Spinal cord (tissue), 3 donors: ENCODE measurements around a stretch of chr5.

DNA sequence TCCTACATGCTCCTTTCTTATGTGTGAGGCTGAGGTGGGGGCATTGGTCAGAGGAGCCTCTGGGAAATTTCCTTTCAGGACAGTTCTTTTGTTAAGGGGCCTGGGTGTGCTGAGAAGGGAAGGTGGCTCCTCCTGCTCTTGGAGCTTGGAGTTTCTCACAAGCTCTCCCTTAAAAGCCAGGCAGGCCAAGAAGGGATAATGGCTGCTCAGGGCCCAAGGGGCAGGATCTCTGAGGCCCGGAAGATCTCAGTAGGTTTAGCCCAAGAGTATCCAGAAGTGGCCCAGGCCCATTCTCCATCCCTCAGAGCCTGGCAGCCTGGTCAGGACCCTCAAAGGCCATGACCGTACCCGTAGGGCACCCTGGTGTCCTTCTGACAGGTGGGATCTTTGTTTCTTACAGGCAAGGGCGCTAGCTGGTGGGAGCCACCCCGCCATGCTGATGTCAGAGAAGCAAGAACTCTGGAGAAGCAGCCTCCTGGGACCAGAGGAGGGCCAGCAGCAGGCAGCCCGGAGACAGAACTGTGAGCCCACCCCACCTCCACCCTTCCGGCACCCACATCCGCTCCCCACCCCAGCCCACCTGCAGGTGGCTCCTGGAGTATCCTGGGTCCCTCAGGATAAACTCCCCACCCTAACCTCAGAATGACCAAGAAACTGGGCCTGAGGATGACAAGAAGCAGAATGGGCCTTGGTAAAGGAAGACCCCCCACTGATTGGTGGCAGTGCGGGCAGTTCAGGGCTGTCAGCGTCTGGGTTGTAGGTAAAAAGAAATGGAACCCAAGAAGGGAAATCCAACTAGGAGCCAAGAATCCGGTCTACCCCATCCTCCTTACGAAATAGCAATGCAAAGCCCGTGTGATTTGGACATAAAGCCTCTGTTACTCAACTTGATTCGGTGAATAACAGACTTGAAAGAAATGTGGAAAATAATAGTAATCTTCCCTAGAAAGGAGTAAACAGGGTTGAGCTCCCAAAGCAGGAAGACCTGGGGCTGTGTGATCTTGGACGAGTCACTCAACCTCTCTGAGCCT lies 42.3 kb upstream of the IL17B start:
- PRO-cap: no peak
- RAMPAGE, long total RNA: no peak

- PRO-cap: no peak
- RAMPAGE, long total RNA: no peak
Observed at GRCh38 chr5:149425513-149426129, 46.5 kb upstream of the IL17B start.

DNA sequence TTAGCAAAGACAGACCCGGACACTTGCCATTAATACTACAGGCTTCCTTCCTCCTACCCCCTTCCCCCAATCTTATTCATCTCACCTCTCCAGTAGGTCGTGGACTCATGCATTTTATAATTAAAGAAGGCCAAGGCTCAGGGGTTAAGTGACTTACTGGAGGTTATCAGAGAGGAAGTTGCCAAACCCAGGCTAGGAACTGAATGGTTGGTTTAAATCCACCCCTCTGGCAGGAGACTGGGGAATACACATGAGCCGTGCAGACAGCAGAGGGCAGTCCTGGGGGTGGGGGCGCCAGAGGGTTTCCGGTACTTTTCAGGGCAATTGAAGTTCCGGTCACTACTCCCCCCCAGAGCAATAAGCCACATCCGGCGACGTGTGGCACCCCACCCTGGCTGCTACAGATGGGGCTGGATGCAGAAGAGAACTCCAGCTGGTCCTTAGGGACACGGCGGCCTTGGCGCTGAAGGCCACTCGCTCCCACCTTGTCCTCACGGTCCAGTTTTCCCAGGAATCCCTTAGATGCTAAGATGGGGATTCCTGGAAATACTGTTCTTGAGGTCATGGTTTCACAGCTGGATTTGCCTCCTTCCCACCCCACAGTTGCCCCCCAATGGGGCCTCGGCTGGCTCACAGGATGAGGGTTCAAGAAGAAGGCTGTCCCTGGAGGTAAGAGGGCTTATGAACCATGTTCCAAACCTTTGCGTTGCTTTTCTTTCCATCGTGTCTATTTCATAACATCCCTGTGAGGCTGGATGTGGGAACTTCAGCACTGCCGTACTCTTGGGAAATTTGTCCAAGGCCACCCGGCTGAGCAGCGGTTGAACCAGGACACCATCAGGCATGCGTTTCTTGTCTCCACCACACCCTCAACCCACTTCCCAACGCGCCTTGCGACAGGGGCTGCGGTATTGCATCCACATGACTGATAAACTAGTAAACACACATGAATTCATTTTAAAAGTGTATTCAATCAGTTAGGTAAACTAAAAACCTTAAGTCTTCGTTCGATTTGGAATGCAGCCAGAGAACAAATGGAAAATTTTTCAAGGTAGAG lies 51.4 kb upstream of the IL17B start:
- PRO-cap: no peak
- RAMPAGE, long total RNA: no peak

GRCh38 chr5:149466222-149467290 lies 84.7 kb downstream of the CSNK1A1 start:
- PRO-cap: no peak
- RAMPAGE, long total RNA: no peak

DNA sequence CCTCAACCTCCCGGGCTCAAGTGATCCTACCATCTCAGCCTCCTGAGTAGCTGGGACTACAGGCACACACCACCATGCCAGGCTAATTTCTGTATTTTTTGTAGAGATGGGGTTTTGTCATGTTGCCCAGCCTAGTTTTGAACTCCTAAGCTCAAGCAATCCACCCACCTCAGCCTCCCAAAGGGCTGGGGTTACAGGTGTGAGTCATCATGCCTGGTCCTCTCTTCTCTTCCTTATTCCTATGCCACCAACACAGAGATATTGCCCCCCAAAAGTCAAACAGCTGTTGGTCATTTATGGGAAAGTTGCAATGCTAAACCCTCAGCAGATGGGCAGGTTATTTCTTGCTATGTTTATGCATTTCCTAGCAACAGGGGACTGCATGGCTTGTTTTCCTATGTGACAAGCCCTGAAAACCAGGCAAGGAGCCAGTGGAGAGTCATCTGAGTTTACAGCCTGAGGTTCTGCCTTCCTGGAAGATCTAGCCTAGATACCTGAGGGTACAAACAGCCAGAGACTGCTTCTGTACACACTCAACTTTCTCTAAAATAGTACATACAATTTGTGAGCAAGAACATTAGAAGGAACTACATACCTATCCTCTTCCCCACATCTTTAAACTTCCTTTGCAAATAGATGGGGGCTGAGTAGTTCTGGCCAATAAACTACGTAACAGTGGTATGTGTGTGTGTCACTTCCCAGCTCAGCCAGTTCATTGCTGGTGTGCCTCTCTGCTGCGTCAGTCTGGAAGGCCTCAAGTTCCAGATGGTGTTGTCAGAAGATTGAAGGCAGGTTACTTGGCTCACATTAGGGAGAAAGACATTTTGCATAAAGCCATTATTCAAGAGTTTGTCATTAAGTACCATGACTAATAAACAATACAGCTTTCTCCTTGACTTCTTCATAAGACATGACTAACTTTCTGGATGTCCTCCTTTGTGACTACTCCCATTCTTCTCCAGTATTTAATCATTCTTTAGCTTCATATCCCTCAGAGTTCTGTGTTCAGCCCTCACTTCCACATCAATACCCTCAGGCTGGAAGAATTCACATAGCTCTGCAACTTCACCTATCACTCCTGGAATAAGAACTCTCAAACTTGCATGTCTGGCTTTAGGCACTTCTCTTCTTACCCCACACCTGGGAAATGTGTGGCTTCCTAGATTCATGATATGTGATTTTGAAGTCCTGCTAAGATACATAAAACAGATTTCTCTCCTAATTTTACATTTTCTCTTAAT lies 65.3 kb downstream of the CSNK1A1 start:
- PRO-cap: no peak
- RAMPAGE, long total RNA: no peak

- PRO-cap: no peak
- RAMPAGE, long total RNA: no peak
Observed at GRCh38 chr5:149494694-149495564, 56.3 kb downstream of the CSNK1A1 start.

- PRO-cap: no peak
- RAMPAGE, long total RNA: no peak
Observed at GRCh38 chr5:149512923-149513750, 38.1 kb downstream of the CSNK1A1 start.

DNA sequence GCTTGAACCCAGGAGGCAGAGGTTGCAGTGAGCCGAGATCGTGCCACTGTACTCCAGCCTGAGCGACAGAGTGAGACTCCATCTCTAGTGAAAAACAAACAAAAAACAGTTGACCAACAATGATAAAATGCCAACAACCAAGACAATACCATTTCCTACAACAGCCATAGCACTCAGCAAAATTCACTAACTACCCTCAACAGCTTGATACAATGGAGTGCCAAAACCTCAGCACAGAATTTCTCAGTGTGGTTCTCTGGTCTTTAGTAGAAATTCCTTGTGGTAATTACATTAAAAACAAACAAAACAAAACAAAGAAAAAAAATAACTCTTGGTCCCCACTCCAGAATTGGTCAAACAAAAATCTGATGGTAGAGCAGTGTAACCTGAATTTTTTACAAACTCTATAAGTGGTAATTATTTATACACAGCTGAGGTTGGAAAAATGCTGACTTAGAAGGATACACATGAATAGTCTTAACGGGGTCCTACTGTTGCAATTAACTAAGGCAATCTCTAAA lies 13.9 kb downstream of the CSNK1A1 start:
- PRO-cap: no peak
- RAMPAGE, long total RNA: no peak

GRCh38 chr5:149756809-149757301 lies 26.7 kb downstream of the PPARGC1B start:
- PRO-cap: no peak
- RAMPAGE, long total RNA: no peak

DNA sequence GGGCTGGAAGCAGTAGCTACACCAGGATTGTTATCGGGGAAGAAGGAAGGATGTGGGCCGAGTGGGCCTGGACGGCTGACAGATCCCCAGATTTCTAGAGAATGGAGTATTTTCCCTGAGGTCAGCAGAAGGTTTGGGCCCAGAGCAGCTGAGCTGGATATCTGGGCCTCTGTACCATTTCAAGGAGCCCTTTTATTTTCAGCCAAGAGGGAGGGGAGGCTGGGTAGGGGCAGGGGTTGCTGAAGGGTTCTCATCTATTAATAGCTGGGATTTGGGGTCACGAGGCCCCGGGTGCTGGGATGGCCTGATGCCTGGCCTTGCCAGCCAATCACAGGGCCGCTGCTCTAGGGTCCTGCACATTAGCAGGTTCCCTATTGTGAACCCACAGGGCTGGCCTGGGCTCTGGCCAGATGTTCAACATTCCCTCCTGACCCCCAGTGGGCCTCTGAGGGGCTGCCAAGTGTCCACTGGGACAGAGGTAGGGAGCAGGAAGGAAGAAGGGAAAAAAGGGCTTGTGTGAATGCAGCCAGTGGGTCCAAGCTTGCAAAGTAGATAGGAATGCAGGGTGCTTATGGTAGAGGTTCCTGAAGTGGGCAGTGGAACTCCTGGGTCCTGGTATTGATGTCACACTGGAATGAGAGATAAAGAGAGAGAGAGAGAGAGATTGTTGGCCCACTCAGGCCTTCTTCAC lies 52.5 kb downstream of the PPARGC1B start:
- PRO-cap: no peak
- RAMPAGE, long total RNA: no peak

DNA sequence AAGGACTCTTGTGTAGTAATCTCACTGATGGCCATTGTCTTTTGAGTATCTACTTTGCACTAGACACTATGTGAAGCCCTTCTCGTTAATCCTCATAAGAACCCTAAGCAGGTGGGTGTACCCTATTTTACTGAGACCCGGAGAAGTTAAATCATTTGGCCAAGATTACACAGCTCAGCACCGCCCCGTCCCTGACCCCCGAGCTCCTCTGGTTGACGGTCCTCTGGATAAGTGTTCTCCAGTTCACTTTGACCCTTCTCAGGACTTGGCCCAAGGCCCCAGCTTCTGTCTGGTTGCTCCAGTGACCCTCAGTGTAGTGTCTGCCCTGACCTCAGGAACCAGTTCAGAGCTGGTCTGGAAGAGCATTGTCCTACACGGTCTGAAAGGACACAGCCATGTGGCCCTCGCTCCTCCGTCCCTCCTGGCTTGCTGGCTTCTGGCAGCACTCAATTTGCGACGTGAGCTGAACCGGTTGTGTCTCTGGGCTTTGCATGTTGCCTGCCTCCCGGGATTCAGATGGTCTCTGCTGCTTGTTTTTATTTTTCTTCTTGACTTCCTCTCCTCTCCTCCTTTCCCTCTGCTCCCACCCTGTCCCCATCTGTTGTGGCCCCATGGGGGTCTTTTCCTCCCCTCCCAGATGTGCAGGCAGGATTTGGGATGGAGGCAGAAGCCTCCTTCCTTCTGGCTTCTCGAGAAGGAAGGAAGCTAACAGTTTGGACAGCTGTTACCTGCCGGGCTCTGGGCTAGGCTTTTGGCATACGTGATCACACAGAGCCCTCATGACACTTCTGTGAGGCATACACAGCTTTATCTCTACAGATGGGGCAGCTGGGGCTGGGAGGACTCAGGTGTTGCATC lies 72.0 kb downstream of the PPARGC1B start:
- PRO-cap: no peak
- RAMPAGE, long total RNA: no peak

GRCh38 chr5:149802723-149803384 lies 72.7 kb downstream of the PPARGC1B start:
- PRO-cap: no peak
- RAMPAGE, long total RNA: no peak

- PRO-cap: no peak
- RAMPAGE, long total RNA: no peak
Observed at GRCh38 chr5:149828566-149828880, 98.4 kb downstream of the PPARGC1B start.

DNA sequence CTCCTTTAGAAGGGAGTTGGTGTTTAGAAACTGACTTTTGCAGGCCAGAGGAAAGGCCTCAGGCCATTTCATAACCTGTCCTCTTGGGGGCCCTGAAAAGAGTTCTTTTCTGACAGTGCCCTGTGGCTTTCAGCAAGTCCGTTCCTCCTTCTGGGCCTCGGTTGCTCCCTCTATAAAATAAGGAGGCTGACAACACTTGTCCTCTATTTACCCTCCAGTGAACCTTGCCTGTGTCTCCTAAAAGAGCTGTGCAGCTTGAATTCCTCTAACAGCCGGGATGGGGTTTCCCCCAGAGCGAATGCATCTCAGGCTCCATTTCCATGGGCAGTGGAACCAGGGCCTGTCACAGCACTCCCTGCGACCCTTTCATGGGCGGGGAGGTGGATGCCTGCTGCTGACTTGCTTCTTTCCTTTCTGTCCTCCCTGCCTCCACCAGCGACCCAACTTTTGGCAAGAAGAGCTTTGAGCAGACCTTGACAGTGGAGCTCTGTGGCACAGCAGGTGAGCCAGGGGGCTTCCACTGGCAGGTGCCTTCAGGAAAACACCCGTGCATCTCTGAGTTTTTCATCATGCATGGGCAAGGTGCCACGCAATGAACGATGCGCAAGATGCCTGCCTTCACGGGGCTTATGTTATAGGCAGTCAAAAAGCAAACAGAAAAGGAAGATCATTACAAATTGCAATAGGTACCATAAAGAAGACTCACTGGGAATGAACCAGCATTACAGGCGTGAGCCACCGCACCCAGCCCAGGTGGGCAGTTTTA lies 104.9 kb downstream of the PPARGC1B start:
- PRO-cap: no peak
- RAMPAGE, long total RNA: no peak

GRCh38 chr5:149931933-149932786 lies 12.4 kb downstream of the PDE6A start:
- PRO-cap: no peak
- RAMPAGE, long total RNA: no peak

DNA sequence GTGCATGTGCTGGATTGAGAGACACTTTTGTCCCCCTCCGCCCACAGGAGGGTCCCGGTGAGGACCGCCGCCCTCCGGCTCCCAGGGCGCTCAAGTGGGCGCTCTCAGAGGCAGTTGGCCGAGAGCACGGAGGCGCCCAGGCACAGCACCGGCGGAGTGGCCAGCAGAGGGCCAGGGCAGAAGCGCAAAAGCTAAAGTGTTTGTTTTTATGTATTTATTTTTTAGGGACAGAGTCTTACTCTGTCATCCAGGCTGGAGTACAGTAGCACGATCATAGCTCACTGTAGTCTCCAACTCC lies 11.9 kb downstream of the PDE6A start:
- PRO-cap: no peak
- RAMPAGE, long total RNA: no peak

DNA sequence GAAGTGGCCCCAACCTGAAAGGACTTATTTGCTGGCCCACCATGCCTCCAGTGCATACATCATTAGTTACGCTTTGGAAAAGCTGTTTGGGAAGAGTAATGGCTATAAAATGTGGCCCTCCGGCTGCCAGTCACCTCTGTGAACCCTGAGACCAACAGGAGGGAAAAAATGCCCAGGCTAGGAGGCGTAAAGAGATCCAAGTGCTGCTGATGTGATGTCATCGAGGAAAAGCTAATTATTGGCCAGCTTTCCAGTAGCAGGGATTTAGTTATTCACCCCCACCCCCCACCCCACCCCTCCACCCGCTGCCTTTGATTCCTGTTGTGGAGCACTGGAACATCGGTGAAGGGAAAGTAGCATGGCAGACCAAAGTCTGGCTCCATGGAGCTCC lies 2.6 kb upstream of the SLC26A2 start:
- PRO-cap: no peak
- RAMPAGE, long total RNA: no peak

GRCh38 chr5:150051893-150052359 lies 34.4 kb downstream of the CSF1R start:
- PRO-cap: no peak
- RAMPAGE, long total RNA: no peak

- PRO-cap: no peak
- RAMPAGE, long total RNA: no peak
Observed at GRCh38 chr5:150064976-150065874, 21.1 kb downstream of the CSF1R start.

DNA sequence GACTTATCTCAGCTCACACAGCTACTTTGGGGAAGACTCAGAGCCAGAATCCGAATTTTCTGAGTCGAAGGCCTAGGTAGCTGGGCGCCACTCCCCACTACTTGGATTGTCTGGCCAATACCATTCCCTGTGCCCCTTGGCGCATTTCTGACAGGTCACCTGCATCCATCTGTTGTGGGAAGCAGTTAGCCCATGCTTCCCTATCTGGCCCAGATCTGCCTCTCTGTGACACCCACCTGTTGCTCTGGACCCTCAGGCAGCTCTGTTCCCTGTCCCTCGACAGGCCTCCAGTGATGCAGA lies 16.7 kb upstream of the CSF1R start:
- PRO-cap: no peak
- RAMPAGE, long total RNA: no peak